Vermiform appendix (tissue), 1 donor: ENCODE measurements around a stretch of chr7.

DNA sequence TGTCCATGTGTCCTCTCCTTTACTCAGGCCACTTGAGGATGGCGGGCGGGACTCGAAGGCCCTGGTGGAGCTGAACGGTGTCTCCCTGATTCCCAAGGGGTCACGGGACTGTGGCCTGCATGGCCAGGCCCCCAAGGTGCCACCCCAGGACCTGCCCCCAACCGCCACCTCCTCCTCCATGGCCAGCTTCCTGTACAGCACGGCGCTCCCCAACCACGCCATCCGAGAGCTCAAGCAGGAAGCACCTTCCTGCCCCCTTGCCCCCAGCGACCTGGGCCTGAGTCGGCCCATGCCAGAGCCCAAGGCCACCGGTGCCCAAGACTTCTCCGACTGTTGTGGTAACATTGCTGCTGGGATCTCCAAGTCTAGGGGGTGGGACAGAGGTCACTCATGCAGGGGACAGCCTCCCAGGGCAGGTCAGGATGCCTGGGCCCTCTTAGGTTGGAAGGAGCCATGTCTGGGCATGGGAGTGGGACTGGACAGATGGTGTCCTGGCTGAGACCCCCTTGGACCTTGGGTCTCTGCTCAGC, 65.7 kb downstream of the GTF2IRD1 start:
- PRO-cap = no peak

DNA sequence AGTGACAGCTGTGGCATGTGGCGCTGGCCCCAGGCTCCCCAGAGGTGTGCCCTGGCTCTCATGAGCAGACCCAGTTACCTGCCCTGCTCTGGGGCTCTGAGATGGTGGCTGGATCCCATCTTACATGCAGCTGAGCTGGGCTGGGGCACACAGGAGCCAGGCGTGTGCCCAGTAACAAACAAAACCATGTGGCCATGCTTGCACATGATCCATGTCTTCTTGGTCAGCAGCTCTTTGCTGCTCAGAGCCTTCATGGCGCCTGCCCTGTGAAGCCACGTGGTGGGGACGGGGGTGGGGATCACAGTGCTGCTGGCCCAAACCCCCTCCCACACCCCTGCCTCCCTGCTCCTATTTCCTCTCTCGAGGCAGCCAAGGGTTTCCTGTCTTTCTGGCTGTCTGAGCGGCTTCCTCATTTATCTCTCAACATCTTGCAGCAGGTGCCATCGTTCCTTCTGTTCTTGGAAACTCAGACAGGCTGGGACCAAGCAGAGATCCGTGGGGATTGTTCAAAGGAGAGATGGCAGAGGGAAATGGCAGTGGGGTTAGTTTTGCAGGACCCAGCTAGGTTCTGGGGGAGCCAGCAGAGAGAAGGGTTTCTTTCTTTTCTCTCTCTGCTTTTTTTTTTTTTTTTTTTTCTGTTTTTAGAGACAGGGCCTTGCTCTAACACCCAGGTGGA, 40.1 kb upstream of the GTF2I start:
- PRO-cap = no peak

- PRO-cap = no peak
These were observed 47.4 kb downstream of the GTF2I start for GRCh38 chr7:74704955-74705372.

- PRO-cap = no peak
These were observed 47.5 kb downstream of the RCC1L start for GRCh38 chr7:75025899-75026644.

- PRO-cap = no peak
These were observed 44.8 kb downstream of the RCC1L start for GRCh38 chr7:75028679-75029346.

- PRO-cap = no peak
These were observed 41.8 kb downstream of the TRIM73 start for GRCh38 chr7:75436886-75438014.

- PRO-cap = bidirectional peak, plus-strand start at chr7:75624398, minus-strand start at chr7:75624248
These were observed 115.0 kb downstream of the HIP1 start for GRCh38 chr7:75623278-75624572.

DNA sequence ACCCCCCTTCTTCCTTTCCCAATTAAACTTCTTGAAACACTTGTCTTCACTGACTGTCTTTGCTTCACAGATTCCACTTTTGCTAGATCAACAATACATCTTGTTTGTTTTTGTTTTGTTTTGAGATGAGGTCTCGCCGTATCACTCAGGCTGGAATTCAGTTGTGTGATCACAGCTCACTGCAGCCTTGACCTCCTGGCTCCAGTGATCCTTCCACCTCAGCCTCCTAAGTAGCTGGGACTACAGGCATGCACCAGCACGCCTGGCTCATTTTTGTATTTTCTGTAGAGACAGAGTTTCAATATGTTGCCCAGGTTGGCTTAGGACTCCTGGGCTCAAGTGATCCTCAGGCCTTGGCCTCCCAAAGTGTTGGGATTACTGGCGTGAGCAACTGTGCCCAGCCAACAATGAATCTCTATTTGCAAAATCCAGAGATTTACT, 59.6 kb downstream of the HIP1 start:
- PRO-cap = no peak

- PRO-cap = no peak
These were observed 8.7 kb upstream of the CCL26 start for GRCh38 chr7:75780618-75781196.

DNA sequence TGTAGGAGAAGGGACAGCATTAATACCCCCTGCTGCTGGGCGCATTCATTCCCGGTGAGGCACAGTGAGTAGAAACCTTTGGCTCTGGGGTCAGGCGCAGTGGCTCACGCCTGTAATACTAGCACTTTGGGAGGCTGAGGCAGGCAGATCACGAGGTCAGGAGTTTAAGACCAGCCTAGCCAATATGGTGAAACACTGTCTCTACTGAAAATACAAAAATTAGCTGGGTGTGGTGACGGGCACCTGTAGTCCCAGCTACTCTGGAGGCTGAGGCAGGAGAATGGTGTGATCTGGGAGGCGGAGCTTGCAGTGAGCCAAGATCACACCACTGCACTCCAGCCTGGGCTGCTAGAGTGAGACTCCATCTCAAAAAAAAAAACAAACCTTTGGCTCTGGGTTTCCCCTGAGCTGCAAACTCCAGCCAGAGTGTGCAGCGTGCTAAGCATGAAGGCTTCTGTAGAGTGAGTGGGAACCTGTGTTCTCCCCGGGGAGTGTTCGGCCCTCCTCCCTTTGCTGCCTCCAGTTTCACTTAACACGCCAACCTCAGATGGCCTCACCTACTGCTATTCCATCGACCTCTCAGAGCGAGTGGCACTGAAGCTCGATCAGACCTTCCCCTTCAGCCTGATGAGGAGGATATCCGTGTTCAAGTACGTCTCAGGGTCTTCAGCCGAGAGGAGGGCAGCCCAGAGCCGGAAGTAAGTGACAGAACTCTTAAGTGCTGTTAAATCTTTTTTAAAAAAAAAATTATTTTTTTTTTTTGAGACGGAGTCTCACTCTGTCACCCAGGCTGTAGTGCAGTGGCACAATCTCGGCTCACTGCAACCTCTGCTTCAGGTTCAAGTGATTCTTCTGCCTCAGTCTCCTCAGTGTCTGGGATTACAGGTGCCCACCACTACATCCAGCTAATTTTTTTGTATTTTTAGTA, 4.6 kb downstream of the RHBDD2 start:
- PRO-cap = no peak

DNA sequence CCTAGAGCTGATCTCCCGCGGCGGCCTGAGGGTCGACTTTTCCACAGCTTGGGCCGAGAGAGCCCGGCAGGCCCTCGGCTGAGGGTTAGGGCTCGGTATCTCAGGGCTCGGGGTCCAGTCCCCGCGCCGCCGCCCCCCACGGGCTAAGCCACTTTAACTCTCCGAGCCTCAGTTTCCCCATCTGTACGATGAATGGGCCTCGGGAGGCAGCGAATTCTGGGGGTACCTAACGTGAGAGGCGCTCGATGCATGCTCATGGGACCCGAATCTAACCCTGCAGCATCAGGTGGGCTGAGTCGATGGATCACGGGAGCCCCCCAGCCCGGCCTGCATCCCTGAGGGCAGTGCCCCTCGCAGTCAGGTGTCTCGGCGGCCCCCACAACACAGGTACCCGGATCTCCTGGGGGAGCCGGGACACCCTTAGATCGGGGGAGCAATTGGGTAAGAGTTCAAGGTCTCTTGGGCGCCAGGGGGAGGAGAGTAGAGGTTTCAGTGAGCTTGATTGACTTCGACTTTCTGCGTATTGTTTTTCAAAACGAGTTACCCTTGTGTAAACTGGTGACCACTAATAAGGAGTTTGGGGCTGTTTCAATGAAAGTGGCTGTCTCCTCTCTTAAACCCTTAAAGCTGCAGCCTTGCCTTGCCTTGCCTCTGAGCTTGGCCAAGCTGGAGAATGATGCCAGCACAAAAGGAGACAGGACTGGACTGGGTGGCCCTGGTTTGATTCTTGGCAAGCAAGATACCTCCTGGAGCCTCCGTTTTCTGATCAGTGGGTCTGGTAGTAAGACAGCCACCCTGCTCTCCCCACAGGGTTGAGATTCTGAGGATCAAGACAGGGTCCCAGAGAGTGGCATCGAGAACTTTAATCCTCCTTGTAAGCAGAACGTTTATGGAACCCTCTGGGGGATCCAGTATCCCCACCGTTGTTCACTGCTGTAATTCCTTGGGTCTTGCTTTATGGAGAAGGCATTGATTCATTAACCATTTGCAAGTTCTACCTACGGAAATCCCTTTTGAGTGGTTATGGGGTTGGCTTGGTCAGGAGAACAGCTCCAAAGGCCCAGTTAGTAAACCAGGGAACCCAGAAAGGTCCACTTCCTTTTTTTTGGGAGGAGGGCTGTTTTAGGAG, 790 bp downstream of the POR start:
- PRO-cap = no peak

GRCh38 chr7:75920248-75921218, 5.6 kb downstream of the POR start:
- PRO-cap = no peak

GRCh38 chr7:75942053-75942961, 27.4 kb downstream of the POR start:
- PRO-cap = no peak

GRCh38 chr7:75945175-75945759, 30.3 kb downstream of the POR start:
- PRO-cap = no peak

DNA sequence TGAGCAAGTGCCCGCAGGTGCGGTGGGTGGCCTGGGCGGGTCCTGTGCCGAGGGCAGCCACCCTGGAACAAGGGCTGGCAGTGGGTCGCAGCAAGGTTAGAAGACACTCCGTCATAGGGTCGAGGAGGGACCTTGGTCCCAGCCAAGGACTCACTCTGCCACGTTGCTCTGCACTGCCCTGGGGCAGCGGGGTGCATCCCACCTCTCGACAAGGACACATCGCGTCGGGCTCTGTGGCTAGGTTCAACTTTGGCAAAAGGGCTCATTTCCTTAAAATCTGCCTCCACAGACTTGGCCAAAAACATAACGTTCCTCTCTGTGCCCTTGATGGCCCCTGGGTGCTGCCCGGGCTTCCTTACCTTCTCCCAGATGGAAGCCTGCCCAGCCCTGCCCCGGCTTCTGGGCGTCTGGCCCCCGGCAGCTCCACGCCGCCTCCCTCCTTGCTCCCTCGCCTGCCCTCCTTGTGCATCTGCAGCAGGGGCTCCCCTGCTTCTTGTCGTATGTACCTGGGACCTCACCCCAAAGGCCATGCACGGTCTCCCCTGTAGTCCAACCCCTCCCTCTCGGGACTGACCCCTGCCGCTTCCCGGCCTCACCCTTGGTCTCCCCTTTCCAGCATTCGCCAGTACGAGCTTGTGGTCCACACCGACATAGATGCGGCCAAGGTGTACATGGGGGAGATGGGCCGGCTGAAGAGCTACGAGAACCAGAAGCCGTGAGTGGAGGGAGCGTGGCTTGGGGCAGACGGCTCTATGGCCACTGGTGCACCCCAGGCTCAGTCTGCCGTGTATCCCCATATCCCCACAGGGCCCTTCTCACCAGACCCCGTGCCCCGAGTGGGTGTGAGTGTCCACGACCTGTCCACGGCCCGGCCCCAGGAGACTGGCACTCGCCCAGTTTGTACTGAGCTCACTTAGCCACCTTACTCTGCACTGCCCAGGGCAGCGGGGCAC, 12.5 kb downstream of the TMEM120A start:
- PRO-cap = no peak

DNA sequence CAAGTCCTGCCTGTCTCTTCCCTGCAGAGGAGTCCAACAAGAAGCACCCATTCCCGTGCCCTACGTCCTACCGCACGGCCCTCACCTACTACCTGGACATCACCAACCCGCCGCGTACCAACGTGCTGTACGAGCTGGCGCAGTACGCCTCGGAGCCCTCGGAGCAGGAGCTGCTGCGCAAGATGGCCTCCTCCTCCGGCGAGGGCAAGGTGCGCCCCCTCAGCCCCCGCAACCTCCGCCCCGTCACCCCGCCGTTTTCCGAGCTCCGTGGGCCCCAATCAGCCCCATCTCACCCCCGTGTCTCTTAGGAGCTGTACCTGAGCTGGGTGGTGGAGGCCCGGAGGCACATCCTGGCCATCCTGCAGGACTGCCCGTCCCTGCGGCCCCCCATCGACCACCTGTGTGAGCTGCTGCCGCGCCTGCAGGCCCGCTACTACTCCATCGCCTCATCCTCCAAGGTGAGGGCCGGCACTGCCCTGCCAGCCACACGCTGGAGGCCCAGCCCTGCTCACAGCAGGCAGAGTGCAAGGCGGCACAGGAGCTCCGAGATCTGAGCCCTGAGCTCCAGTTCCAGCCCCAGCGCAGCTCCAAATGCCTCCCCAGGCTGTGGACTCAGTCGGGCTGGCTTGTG, 9.5 kb downstream of the TMEM120A start:
- PRO-cap = no peak

DNA sequence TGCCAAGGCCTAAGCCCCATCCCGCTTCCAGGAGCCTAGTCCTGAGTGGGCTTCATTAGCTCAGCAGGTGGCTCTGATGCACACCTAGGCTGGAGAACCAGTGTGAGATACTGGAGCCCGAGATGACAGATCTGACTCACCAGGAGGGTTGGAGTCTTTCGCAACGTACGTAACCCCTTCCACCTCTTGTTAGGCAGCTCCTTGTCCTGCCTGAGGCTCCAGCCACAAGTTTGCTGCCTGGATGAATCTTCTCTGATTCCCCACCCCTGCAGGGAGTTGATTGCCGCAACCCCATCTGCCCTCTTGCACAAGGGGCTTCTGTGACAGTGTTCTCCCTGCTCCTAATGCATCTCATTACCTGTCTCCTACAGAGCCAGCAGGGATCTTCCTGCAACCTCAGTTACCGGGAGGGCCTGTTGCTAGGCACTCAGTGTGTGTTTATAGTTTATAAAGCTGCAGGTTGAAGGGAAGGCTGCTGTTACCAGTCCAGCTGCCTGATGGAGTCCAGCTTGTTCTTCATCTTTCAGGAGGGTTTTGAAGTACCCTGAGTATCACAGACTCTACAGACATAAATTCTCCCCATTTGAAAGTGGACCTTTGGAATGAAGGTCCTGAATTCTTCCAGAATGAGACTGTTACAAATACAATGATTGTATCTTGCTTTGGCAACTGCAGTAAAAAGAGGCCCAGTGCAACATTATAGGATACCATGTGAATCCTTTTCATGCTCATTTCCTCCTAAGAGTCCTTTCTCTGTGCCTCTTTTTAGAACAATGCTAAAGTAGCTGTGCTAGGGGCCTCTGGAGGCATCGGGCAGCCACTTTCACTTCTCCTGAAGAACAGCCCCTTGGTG, 6.4 kb downstream of the MDH2 start:
- PRO-cap = no peak

GRCh38 chr7:76069174-76069677, 21.3 kb downstream of the MDH2 start:
- PRO-cap = no peak

DNA sequence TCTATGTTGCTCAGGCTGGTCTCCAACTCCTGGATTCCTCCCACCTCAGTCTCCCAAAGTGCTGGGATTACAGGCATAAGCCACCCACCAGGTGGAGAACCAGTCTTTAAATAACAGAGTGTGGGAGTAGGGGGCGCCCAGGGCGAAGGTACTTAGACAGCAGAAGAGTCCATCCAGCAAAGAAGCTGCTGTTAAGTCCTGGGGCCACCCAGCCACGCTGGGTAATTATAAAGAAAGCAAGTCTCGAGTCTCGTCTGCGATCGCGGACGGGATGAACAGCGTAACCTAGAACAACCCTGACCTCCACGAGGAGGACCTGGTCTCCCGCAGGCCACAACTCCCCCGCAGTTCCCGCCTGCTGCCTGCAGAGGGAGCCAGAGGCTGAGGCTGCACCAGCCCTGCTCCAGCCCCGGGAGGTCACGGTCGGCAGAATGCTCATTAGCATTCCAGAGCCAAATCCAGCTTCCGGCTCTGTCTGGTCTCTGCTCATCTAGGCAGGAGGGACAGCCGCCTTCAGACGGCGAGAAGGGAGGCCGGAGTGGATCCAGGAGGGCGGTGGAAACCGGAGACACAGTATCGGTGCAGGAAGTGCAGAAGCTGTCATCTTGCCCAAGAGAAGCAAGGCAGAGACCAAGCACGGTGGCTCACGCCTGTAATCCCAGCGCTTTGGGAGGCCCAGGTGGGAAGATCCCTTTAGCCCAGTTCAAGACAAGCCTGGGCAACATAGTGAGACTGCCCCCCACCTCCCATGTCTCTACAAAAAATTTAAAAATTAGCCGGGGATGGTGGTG, 23.6 kb upstream of the SRRM3 start:
- PRO-cap = no peak

DNA sequence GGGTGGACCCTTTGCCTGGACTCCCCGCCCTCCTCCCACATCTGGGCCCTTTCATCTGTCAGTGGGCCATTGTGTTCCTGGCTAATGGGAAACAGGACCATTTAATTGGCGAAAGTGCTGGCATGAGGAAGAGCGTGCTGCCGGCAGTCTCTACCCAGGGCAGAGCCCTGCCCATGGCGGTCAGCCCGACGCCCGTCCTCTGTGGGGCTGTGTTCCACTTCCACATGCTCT, 49.2 kb downstream of the SRRM3 start:
- PRO-cap = no peak